AG08470 (cell line): ENCODE measurements around a stretch of chr10.

- RRBS, result no CpG with 5 or more reads among the region's 7 CpGs
Measured at GRCh38 chr10:132740444-132740825, 45.5 kb downstream of the NKX6-2 start.

- RRBS, result no CpG with 5 or more reads among the region's 3 CpGs
Measured at GRCh38 chr10:132740832-132741083, 45.2 kb downstream of the NKX6-2 start.

DNA sequence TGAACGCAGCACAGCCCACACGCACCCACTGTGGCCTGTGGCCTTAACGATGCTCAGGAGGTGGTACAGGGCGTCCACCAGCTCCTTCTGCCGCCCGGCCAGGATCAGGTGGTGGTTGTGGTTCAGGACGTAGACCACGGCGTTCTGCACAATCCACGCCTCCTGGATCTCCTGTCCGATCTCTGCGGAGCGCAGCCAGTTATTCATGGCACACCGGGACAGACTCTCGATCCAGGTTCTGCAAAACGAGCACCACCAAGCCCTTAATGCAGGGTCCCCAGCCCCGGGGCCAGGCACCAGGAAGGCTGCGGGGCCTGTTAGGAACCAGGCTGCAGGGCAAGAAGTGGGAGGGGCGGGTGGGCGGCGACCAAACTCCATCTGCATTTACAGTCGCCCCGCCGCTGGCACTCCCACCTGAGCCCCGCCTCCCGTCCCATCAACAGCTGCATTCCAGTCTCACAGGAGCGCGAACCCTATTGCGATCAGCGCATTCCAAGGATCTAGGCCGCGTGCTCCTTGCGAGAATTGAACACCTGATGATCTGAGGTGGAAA, 29.3 kb downstream of the CFAP46 start:
- RRBS, result 52% methylated on average over 4 of the region's 33 CpGs

GRCh38 chr10:133230381-133230845, 396 bp downstream of the UTF1 start:
- RRBS, result 7% methylated on average over 19 of the region's 70 CpGs

GRCh38 chr10:133236802-133237326, 791 bp upstream of the VENTX start:
- RRBS, result 4% methylated on average over 58 of the region's 68 CpGs

- RRBS, result no CpG with 5 or more reads among the region's 11 CpGs
Measured at GRCh38 chr10:133249880-133250470, 12.3 kb downstream of the VENTX start.

DNA sequence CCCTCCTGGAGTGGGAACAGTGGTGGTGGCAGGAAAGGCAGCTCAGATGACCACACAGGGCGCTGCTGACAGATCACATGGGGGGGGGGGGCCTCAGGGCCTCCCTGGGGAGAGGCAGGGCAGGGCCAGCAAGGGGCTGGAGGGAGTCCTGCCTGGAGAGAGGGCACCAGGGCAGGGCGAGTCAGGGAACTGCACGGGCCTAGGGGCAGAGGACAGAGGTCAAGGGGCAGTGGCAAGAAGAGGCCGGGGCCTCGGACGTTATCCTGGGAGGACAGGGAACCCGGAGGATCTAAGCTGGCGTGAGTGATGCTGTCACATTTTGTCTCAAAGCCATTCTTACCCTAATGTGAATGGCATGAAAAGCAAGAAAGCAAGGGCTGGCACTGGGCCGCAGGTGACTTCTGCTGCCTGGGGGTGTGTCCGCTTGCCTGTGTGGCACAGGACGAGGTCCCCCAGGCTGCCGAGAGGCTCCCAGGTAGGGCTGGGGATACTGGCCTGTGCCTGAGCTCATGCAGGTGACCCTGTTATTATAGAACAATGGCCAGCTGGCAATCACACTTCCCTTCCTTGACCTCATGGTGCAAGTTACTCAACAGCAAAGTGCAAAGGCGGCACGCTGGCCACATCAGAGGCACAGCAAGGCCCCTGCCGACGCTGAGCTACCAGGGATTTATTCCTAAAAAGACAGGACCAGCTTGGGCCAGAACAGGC, 1.1 kb upstream of the ADAM8 start:
- RRBS, result no CpG with 5 or more reads among the region's 16 CpGs

DNA sequence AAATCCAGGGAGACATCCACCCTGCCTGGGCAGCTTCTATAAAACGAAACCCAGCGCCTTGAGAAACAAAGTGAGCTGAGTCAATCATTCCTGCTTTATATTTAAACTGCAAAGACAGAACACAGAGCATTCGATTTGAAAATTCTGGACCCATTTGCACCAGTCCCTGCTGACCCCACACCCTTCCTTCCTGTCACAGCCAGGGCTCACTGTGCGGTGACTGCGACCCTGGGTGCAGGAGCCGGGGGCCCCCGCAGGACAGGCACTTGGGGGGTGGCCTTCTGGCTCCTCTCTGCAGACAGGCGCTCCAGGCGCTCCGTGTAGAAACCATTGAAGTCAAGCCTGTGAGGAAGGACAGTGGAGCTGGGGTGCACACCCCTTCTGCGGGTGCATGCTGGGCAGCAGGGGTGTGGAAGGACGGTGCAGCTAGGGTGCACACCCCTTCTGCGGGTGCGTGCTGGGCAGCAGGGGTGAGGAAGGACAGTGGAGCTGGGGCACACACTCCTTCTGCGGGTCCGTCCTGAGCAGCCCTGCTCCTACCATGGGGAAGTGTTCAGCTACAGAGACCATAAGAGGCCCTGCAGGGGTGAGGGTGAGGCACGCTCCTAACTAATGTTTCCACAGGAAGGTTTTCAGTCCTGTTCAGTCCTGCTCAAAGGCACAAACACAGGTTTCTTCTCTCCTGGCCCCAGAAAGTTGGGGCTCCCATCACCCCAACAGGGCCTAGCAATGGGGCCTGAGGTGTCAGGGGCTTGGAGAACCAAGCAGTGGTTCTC, 3.1 kb upstream of the ADAM8 start:
- RRBS, result no CpG with 5 or more reads among the region's 17 CpGs

GRCh38 chr10:133283742-133284127, 7.1 kb upstream of the ADAM8 start:
- RRBS, result no CpG with 5 or more reads among the region's 18 CpGs

GRCh38 chr10:133287915-133288210, 11.2 kb upstream of the ADAM8 start:
- RRBS, result 98% methylated on average over 11 of the region's 19 CpGs

- RRBS, result 100% methylated on average over 2 of the region's 17 CpGs
Measured at GRCh38 chr10:133310079-133310557, 1.4 kb downstream of the ZNF511 start.

- RRBS, result 10% methylated on average over 24 of the region's 58 CpGs
Measured at GRCh38 chr10:133334561-133335341, 1.9 kb downstream of the CALY start.

DNA sequence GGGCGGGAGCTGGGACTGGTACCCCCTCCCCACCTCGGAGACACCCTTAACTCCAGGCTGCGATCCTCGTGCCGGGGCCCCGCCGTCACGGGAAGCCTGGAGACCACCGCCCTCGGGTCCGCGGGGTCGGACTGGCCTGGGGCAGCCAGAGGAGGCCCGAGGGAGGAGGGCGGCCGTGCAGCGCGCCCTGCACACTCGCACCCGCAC, 332 bp downstream of the CALY start:
- RRBS, result 12% methylated on average over 4 of the region's 20 CpGs

- RRBS, result no CpG with 5 or more reads among the region's 13 CpGs
Measured at GRCh38 chr10:133400539-133401592, 6.9 kb downstream of the MTG1 start.